ENCODE measurements around a stretch of chr3.

DNA sequence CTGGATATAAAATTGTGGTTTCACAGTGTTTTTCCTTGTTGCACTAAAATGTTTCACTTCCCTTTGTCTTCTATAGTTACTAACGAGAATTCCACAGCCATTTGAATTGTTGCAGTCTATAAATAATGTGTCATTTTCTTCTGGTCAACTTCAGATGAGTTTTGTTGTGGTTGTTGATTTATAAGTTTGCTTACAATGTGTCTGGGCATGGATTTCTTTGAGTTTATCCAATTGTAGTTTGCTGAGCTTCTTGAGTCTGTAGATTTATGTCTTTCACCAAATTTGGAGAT is 63.3 kb upstream of the NDUFB4 start:
- PRO-cap, result no peak
- RAMPAGE, long total RNA, result no peak

- PRO-cap, result no peak
- RAMPAGE, long total RNA, result no peak
Observed at GRCh38 chr3:120833337-120833829, 74.6 kb upstream of the STXBP5L start.

DNA sequence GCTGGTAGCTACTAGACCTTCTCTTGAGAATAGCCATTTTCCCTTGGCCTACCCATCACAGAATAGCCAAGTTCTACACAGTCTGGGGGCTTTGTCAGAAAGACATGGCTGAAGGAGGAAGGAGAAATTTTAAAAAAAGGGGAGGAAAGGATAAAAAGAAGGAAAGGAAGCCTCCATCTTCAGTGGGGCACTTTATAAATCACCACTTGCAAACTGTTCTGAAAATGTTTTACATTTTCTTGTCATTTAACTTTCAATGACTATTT is 67.9 kb upstream of the STXBP5L start:
- PRO-cap, result no peak
- RAMPAGE, long total RNA, result no peak

- PRO-cap, result no peak
- RAMPAGE, long total RNA, result no peak
Observed at GRCh38 chr3:121697206-121698500, 37.0 kb upstream of the HCLS1 start.

- PRO-cap, result no peak
- RAMPAGE, long total RNA, result no peak
Observed at GRCh38 chr3:121698501-121698992, 37.8 kb upstream of the HCLS1 start.

DNA sequence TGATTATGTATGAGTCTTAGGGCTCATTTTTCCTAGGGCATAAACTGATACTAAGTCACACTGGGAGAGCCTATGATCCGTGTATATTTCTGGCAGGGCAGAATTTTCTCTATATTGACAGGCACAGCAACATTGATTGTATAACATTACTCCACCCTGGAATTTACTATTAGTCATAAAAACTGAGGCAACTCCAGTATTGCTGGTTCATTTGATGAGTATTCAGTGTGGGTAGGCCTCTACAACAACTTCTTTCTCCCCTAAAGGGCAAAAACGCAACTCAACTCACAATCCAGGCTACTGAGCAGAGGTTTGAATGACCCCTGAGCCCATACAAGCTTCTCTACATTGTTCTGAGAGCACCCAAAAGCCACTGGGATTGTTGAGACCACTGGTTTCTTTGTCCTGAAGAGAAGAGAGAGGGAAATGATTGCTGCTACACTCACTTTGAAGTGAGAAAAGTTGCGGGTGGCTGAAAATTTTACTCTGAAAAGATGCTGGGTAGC is 10.5 kb upstream of the CSTA start:
- PRO-cap, result no peak
- RAMPAGE, long total RNA, result no peak

GRCh38 chr3:122365492-122366127 is 17.4 kb downstream of the MIX23 start:
- PRO-cap, result no peak
- RAMPAGE, long total RNA, result no peak

GRCh38 chr3:122407177-122407451 is 8.7 kb downstream of the WDR5B start:
- PRO-cap, result no peak
- RAMPAGE, long total RNA, result no peak

GRCh38 chr3:122443452-122444262 is 27.8 kb upstream of the WDR5B start:
- PRO-cap, result no peak
- RAMPAGE, long total RNA, result no peak

DNA sequence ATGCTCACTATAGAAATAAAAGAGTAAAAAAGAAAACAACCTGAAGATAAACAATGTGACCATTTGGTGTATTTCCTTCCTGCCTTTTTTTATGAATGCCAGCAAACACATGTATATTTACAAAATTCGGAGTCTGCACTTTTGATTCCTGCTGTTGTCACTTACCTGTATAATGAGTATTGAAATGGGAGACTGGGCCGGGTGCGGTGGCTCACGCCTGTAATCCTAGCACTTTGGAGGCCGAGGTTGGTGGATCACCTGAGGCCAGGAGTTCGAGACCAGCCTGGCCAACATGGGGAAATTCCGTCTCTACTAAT is 856 bp downstream of the DTX3L start:
- PRO-cap, result no peak
- RAMPAGE, long total RNA, result no peak

GRCh38 chr3:122767596-122767981 is 26.0 kb downstream of the HSPBAP1 start:
- PRO-cap, result no peak
- RAMPAGE, long total RNA, result no peak

GRCh38 chr3:122782796-122783093 is 10.9 kb downstream of the HSPBAP1 start:
- PRO-cap, result no peak
- RAMPAGE, long total RNA, result no peak

- PRO-cap, result no peak
- RAMPAGE, long total RNA, result no peak
Observed at GRCh38 chr3:122804120-122804646, 9.3 kb downstream of the SLC49A4 start.

DNA sequence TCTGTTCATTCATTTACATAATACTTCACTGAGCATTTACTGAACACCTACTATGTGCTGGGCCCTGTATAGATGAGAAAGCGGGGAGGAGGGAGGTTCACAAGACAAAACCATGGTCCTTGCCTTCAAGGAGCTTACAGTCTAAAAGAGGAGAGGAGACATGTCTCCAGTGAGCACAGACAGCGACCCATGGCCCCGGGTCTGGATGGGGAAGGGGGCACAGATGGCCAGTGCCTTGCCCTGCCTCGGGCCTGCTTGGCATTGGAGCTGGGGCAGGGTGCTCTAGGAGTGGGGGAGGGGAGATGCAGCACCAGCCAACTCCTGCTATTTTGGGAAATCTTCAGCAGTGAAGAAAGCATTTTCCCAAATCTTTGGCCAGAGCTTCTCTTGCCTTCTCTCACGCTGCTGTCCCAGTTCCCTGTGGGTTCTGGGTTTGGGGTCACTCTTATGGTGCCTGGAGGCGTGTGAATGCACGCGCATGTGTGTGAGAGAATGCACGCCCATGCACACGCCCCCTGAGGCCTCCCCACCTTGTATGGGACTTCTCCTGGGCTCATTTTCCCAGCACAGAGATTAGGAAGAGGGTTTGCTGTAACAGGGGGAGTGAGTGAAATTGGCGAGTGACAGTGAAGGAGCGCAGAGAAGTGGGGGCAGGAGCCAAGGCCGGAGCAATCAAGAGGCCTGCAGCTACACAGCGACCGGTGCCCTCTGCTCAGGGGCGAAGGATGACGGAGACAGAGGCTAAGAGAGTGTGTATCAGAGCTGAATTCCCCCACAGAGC is 71.5 kb downstream of the SEMA5B start:
- PRO-cap, result no peak
- RAMPAGE, long total RNA, result no peak

DNA sequence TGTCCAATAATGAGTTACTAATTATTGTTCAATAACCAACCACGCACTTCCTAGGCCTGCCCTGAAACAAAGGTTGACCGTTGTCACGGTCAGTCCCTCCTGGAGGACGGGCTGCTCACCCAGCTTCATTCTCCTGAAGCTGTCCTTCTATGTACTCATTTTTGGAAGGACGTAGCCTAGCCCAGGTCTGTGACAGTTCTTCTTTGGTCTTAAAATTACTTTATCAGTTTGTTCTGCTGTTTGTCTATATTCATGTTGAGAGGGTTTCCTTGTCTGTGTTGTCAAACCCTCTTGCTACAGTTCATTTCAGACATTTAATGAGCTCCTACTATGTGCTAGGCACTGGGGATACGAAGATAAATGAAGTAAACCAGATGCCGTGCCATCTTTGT is 8.2 kb upstream of the PDIA5 start:
- PRO-cap, result no peak
- RAMPAGE, long total RNA, result no peak

DNA sequence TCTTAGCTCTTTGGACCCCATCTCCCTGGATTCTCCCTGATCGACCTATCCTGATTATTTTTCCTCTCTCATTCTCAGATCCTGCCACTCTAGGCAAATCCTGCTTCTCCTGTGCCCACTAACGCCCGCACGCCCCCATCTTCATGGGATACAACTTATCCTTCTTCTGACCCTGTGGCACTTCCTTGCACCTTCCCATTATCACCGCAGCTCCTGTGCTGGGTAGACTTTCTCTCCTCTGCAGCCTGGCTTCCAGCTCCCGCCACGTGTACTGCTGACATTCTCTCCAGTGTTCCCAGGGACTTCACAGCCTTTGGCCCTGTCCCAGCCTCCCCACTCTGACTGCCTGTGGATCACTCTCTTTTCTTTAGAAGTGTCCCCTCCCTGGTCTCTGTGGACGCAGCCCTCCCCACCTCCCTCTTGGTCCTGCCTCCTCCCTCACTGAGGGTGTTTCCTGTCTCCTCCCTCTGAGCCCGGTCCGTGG is 17.3 kb downstream of the PDIA5 start:
- PRO-cap, result no peak
- RAMPAGE, long total RNA, result no peak

GRCh38 chr3:123151445-123151971 is 50.2 kb upstream of the SEC22A start:
- PRO-cap, result no peak
- RAMPAGE, long total RNA, result no peak

DNA sequence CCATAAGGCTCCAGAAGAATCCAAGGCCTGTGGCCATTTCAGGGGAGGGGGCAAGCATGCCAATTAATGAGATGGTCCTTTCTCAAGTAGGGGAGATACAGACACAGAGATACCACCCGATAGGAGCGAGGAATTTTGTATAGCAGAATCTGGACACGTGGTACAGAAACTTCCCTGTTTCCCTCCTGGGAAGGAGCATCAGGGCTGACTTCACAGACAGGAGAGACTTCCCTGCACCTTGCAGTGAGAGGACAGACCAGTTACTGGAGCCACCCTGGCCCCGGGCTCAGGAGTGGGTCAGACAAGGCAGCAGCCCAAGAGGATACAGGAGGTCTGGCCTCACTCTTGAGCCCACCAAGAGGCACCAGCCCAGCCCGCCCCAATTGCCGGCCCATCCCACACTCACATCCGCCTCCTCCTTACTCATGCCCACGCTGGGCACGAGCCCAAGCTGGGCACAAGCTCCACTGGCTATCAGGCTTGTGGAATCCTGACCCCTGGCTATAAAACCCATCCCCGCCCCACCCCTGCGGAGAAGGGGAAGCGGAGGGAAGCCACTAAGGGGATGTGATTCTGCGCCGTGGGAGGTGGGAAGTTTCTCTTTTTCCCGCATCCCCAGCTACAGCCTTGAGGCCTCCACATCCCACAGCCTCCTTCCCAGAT is 26.0 kb downstream of the ADCY5 start:
- PRO-cap, result no peak
- RAMPAGE, long total RNA, result no peak

DNA sequence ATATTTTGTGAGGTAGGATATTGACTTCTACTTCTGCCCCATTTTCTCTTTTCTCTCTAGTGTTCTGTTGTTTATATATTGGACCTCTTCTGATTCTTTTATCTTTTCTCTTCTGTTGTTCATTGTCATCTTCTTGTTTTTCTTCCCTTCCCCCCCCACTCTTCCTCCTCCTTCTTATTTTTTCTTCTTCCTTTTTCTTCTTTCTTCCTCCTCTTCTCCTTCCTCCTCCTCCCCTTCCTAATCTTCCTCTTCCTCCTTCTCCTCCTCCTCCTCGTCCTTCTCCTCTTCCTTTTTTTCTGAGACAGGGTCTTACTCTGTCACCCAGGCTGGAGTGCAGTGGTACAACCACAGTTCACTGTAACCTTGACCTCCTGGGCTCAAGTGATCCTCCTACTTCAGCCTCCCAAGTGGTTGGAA is 15.0 kb upstream of the HACD2 start:
- PRO-cap, result no peak
- RAMPAGE, long total RNA, result no peak

GRCh38 chr3:123602257-123602948 is 17.6 kb upstream of the HACD2 start:
- PRO-cap, result no peak
- RAMPAGE, long total RNA, result no peak